Suprapubic skin (tissue), 4 donors: Measurements from ENCODE around the gene SPACA9.

GRCh38 chr9:131436208-131437395 is 42.7 kb downstream of the PRRC2B start:
- PRO-cap = no peak
- RAMPAGE, long total RNA, 4 experiments = no peak in any of the 4 experiments

GRCh38 chr9:131475737-131477011 is 26.5 kb upstream of the POMT1 start:
- PRO-cap = no peak
- RAMPAGE, long total RNA, 4 experiments = no peak in any of the 4 experiments

GRCh38 chr9:131483221-131483860 is 19.4 kb upstream of the POMT1 start:
- PRO-cap = no peak
- RAMPAGE, long total RNA, 4 experiments = no peak in any of the 4 experiments

GRCh38 chr9:131492837-131493920 is 9.5 kb upstream of the POMT1 start:
- PRO-cap = no peak
- RAMPAGE, long total RNA, 4 experiments = no peak in any of the 4 experiments

DNA sequence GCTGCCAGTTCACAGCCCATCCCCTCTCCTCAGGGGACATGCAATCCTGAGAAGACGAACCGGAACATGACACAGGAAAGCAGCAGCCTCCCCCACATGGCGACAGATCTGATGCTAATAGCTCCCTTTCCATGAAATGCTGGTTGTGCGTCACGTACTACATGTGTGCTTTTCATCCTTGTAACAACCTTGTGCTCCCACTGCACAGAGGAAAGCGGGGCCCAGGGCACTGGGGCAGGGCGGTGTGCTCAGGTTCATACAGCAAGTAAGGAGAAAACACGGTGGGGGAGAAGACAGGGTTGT is 67.6 kb downstream of the PRRT1B start:
- PRO-cap = no peak
- RAMPAGE, long total RNA, 4 experiments = no peak in any of the 4 experiments

- PRO-cap = no peak
- RAMPAGE, long total RNA, 4 experiments = no peak in any of the 4 experiments
Observed at GRCh38 chr9:131644875-131645701, 94.8 kb downstream of the RAPGEF1 start.

DNA sequence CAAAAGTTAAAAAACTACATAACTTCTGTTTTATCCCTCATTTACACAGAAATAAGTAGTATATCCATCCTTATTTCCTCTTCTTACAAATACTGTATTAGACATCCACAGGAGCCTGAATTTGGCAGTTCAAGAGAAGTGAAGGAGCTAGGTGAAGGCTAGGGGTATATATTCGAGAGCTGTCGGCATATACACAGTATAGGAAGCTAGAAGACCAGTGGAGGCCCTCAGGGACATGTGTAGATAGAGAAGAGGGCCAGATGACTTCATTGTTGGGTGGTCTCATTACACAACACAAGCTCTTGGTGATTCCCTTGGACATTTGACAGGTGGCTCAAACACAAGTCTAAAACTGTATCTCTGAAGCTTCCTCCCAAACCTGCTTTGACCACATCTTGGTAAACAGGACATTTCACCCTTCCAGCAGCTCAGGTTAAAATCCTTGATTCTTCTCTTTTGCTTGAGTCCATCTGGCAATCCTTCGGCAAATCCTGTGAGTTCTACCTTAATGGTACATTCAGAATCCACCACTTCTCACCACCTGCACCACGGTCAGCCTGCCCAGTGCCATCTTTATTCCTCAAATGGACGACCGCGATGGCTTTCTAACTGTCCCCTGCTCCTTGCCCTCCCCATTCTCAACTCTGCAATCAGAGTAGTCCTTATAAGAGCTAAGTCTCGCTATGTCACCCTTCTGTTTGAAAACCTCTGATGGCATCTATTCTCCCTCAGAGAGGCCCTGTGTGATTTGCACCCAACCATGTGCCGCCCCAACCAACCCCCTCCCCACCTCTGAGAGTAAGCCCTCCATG is 74.8 kb downstream of the RAPGEF1 start:
- PRO-cap = no peak
- RAMPAGE, long total RNA, 4 experiments = start-site peak on the minus strand in 1 of 4 experiments, centred at position 433 of the sequence, 5 reads per replicate

DNA sequence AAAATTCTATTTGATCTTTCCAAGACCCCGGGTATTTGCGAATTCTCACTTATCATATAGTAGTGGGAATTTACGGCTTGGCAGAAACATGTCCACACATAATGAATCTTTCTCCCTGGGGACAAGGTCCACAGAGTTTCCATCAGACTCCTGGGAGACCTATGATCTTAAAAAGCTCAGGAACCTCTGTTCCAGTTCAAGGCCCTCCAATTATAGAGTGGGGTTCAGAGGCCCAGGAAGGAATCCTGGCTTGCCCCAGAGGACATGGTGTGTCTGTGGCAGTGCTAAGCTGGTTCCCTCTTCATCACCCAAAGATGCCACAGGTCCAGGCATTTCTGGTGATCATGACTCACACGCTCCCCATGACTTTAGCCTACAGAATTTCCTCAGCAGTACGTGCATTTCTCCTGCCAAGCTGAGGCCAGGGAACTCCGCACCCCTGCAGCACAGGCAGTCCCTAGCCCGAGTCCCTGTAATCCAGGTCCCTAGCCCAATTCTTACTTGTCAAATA is 12.6 kb downstream of the RAPGEF1 start:
- PRO-cap = no peak
- RAMPAGE, long total RNA, 4 experiments = no peak in any of the 4 experiments

DNA sequence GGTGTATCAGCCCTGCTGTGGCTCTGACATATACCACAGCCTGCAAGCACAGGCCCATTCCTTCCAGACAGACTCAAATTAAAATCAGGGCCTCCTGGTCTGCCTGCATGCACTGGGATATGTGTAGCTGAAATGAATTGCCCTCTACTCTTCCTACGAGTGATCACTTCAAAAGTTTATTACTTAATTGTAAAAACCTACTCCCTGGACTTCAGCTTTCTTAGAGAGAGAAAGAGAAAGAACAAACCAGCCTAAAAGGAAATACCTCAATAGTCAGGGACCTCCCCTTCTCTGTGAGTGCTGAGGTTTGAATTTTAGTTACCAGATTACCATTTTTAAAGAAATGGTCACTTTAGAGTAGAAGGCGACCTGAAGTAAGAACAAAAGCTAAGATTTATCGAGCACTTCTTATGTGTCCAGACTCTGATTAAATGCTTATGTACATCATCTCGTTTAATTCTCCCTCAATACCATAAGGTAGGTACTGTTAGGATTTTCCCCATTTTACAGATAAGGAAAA is 11.4 kb downstream of the RAPGEF1 start:
- PRO-cap = no peak
- RAMPAGE, long total RNA, 4 experiments = no peak in any of the 4 experiments

DNA sequence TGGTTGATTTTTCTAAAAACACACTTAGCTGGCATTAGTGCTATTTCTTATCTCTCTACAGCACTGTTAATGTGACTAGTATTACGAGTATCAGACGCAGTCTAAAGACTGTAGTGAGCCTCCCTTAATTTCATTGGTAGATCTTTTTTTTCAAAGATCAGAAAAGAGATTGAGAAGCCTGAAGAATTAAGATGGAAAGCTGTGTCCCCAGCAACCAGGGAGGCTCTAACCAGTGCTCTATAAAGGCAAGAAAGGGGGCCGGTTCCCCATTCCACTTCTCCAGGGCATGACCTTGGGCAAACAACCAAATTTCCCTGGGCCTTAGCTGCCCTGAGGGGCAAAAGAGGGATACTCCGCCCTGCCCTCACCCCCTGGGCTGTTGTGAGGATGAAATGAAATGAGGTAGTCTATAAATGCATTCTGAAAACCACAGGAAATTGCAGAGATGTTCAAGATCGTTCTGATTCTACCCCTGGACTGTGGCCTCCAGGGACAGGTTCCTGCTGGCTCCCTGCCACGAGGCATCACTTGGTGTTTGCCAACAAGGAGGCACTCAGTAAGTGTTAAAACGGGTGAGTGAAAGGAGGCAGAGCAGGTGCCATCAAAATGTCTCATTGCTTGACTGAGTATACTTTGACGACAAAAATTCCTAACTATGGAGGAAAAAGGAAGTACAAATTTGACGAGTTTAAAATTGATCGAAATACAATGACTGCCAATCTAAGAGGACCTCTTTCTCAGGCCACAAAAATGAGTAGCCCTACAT is 5.7 kb downstream of the RAPGEF1 start:
- PRO-cap = no peak
- RAMPAGE, long total RNA, 4 experiments = no peak in any of the 4 experiments

DNA sequence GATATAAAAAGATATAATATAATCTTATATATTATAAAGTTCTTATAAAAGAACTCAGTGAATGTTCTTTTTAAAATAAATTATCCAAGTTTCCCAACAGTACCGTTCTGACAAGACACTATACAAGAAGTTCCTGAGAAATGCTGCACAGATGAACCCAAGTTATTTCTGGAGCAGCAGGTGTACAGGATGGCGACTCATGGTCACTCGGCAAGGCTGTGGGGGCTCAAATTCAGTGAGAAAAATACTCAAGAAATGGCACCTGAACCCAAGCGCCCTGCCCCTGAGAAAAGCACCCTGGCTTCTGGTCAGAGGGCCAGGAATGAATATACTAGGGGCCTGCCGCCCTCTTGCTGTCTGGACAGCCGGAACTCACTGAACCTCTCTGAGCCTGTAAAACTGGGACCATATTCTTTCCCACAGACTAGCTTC is 1.6 kb downstream of the RAPGEF1 start:
- PRO-cap = no peak
- RAMPAGE, long total RNA, 4 experiments = no peak in any of the 4 experiments

- PRO-cap = no peak
- RAMPAGE, long total RNA, 4 experiments = no peak in any of the 4 experiments
Observed at GRCh38 chr9:131839684-131840084, 99.8 kb upstream of the RAPGEF1 start.

DNA sequence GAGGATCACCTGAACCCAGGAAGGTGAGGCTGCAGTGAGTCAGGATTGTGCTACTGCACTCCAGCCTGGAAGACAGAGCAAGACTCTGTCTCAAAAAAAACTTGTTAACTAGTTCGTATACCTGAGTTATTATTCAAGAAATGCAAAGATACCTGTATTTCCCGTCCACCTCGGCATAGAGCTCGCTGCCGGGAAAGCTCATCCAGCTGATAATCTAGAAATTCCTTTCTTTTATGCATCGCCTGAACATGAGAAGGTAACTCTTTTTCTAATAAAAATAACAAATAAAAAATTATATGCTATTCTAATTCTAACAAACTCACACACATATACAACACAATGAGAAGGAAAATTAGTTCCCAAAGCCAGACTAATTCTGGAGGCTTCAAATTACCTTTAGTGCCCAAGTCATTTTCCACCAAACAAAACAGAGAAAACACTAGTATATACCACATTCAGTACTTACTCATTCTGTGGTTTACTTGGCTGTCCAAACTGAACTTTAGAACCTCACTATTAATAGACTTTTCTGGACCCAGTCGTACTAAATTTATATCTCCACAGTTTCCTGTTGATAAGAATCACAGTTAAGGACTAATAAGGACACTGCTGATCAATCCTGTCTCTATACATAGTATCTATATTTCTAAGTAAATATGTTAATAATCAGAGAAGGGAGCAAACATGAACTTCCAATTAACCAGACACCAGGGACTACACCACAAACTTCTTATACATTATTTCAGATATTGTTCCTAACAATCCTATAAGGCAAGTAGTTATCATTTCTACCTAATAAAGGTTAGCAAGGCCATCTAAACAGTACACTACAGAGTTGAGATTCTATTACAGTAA is 66.5 kb downstream of the SETX start:
- PRO-cap = no peak
- RAMPAGE, long total RNA, 4 experiments = no peak in any of the 4 experiments

DNA sequence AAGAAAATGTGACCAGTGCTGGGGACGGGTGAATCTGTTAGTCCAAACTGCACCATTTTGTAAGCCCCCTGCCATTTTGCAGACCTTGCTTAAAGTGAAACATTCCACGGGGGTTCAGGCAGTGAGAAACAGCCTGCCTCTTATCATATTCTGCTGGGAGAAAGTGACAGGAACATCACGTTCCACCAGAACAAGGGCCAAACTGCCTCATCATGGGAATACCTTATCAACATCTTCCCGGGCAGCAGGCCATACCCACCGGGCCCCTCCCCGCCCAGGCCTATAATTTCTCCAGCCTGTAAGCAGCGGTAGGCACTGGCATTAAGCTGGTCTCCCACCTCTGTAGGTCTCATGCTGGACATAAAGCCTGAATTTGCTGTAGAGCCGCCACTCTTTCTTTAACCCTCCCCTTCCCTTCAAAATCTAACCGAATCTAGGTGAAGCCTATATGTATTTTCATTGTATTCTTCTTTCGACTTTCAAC is 1.5 kb upstream of the CFAP77 start:
- PRO-cap = no peak
- RAMPAGE, long total RNA, 4 experiments = no peak in any of the 4 experiments

DNA sequence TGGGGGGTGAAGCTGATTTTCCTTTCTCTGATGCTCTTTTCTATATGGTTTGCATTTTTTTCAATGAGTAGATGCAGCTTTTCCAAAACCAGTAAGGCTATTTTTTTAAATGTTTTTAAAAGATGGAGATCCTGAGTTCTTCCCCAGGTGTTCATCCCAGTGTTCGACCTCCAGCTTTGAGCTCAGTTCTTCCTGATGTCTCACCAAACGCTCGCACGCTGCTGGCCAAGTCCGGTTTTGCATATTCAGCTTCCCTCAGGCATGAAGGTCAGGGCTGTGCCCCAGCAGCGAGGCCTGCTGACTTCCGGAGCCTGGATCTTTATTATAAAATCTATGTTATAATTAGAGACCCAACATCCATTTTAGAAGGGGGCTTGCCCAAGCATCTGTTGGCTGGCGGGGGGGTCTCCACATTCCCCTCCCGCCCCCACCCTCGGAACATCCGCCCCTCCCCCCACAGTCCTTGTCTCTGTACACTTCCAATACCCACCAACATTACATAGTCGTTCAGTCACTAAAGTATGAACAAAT is 34.1 kb upstream of the BARHL1 start:
- PRO-cap = no peak
- RAMPAGE, long total RNA, 4 experiments = no peak in any of the 4 experiments

DNA sequence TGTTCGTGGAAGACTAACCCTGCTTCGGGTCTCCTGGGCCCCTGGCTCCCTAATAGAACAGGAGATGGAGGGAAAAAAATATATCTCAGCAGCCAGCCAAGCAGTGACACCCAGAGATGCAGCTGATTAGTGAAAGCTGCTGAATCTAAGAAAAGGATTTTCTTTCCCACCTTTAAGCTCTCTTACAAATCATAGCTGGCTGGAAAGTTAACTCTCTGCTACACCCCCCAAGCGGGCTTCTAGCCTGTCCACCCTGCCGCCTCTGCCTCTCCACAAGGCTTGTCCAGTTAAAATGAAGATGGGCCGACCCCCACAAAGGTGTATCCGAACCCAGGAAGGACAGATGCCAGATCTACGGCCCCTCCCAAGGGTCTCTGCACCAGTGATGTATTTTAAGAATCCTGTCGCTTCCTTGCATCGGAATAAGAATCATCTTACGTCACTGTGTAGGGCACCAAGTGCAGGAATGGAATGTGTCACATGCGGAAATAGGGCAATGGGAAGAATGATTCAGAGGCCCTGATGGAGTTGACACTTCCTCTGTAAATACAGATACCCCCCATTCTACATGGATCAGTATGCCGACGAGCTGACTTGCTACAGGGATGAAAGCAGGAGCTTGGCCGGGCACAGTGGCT is 33.4 kb upstream of the BARHL1 start:
- PRO-cap = no peak
- RAMPAGE, long total RNA, 4 experiments = no peak in any of the 4 experiments

GRCh38 chr9:132560521-132561260 is 21.7 kb upstream of the BARHL1 start:
- PRO-cap = no peak
- RAMPAGE, long total RNA, 4 experiments = no peak in any of the 4 experiments

GRCh38 chr9:132671904-132672797 is 1.9 kb downstream of the GTF3C4 start:
- PRO-cap = no peak
- RAMPAGE, long total RNA, 4 experiments = no peak in any of the 4 experiments

DNA sequence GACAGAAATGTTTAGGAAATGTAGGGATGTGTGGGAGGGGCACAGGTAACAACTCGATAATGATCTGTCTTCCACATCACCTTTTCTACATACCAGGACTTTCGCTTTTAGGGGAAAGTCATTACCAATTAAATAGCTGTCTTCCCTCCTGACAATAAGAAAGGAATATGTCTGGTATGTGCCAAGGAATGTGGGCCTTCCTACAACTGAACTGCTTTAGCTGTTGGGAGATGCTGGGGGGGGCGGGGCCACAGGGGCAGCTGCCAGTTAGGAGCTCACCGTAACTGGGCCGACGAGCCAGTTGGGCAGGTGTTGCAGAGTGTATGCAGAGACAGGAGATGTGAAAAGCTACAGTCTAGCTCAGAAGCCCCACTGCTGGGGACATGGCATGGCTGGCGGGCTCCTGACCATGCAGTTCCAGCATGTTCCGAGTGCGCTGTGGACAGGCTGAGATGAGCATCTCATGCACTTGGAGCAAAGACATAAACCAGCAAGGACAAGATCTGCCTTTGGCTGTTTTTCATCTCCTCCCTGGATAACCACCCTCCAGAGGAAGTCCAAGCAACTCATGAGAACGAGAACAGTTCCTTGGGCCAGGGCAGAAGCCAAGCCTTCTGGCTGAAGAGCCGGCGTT is 71.0 kb downstream of the AK8 start:
- PRO-cap = no peak
- RAMPAGE, long total RNA, 4 experiments = no peak in any of the 4 experiments

GRCh38 chr9:132878604-132879152 is at the start of gene SPACA9:
SPACA9 (plus strand) TSS chr9:132878898.
- PRO-cap = bidirectional peak, plus-strand start at chr9:132878965, minus-strand start at chr9:132878820
- RAMPAGE, long total RNA, 4 experiments = start-site peak on the plus strand in 2 of 4 experiments, at chr9:132878913-132878938 at its widest, 40 to 57 reads per replicate; start-site peak on the minus strand in 1 of 4 experiments, at chr9:132878820-132879024 at its widest, 7 reads per replicate